Brain (tissue), 1 donor: ENCODE measurements around a stretch of chr10.

DNA sequence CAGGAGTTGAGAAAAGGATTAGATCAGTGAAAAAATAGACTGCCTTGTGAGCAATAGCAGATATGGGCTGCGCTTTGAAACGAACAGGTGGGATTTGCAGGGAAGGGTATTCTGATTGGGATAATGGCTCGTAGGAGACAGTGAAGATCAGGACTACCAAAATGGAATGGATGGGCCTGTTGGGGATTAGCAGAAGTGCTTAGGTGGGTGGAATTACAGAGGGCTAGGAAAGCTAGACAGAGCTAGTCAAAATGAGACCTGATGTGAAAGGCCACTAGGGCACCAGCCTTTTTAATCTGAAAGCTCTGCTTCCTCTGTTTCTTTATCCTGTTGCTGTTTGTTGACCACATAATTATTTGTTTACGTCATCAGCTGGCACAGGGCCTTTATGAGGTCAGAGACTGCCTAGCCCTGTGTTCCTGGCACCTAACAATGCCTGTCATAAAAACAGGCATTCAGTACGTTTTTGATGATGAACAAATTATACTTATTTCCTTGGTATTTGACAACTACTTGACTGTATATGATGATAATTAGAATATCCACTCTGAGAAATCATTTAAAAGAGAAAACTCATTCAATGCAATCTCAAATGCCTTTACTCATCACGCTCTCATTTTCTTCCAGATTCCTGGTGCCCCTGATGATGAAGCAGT, 25.9 kb downstream of the RBM17 start:
- RRBS, result no CpG with 5 or more reads among the region's 6 CpGs

- RRBS, result 2% methylated on average over 13 of the region's 65 CpGs
These were observed 55.7 kb downstream of the RBM17 start for GRCh38 chr10:6144336-6145038.

DNA sequence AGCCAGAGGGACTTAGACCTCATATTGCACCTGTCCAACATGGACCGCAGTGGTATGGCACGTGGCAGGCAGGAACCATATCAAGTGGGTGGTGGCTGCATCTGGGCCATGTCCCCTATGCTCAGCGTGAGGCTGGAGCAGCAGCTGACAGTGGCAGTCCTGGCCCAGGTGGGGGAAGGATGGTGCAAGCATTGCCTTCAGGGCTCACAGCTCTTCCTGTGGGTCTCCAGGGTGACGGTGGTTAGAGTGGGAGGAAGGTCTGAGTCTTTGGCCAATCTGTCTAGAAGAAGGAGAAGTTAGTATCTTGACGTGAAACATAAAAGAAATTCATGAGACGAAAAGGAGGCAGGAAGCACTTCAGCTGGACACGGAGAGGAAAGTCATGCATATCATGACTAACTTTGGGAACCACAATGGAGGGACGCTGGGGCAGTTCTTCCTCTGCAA, 54.4 kb upstream of the PFKFB3 start:
- RRBS, result no CpG with 5 or more reads among the region's 8 CpGs

DNA sequence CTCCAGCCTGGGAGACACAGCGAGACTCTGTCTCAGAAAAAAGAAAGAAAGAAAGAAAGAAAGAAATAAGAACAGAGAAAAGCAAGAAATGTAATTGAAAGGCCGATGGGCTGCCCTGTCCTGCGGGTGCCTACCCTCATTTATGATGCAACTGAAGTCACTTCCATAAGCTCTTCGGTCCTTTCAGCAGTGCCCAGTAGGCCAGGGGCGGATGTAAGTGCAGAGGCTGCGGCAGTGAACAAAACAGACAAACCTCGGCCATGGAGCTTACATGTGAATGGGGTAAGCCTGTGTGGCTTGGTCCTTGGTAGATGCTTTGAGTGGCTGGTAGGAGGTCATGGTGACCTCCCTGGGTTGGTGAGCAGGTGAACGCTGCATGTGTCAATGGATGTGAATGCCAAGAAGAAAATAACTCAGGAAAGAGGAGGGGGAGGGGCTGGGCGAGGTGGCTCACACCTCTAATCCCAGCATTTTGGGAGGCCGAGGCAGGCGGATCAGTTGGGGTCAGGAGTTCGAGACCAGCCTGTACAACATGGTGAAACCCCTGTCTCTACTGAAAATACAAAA, 49.5 kb upstream of the PFKFB3 start:
- RRBS, result no CpG with 5 or more reads among the region's 12 CpGs

GRCh38 chr10:6163334-6163495, 39.5 kb upstream of the PFKFB3 start:
- RRBS, result no CpG with 5 or more reads among the region's 3 CpGs

GRCh38 chr10:6382793-6383393, 180.2 kb downstream of the PFKFB3 start:
- RRBS, result no CpG with 5 or more reads among the region's 7 CpGs

GRCh38 chr10:6428042-6428423, 152.0 kb downstream of the PRKCQ start:
- RRBS, result 99% methylated on average over 3 of the region's 8 CpGs

- RRBS, result no CpG with 5 or more reads among the region's 4 CpGs
These were observed 22.0 kb downstream of the PRKCQ start for GRCh38 chr10:6557970-6558640.

DNA sequence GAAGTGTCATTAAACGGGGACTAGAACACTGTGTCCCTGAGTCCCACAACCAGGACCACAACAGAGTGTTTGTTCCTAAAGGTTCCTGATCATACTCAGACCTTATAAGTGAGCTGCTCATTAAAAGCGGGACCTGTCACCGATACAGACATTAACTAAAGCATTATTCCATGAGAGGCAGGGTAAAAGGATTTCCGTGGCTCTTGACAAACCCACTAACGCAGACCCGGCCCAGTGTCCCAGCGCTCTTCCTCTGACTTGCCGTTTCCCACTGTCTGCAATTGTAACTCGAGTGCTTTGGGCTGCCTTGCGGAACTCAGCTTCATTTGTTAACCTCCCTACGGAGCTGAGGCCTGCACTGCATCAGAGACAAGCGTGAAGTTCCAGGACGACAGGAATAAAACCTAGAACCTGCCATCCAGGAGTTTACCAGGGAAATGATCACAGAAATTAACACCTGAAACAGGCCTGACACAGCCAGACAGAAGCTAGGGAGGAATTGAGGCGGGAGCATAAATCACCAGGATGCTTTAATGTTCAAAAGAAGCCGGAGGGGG, 76.3 kb downstream of the SFMBT2 start:
- RRBS, result no CpG with 5 or more reads among the region's 15 CpGs

GRCh38 chr10:7381580-7382032, 29.2 kb downstream of the SFMBT2 start:
- RRBS, result no CpG with 5 or more reads among the region's 3 CpGs

DNA sequence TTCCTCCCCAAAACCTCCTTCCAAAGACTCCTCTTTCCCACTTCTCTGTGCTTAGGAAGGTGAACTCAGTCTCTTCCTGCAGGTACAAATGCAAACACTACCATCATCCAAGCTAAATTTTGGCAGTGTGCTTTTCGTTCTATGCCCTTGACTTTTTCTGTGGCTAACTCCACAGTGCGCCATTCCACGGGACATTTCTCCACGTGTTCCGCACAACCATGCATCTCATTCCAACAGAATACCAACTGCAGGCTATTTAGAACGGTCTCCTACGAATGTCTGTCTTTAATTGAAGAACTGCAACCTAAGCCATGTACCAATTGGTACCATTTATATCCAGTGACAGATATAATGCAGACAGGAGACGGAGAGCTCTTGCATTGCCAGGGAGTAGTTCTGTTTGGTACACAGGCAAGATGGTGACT, 9.2 kb downstream of the SFMBT2 start:
- RRBS, result no CpG with 5 or more reads among the region's 8 CpGs

DNA sequence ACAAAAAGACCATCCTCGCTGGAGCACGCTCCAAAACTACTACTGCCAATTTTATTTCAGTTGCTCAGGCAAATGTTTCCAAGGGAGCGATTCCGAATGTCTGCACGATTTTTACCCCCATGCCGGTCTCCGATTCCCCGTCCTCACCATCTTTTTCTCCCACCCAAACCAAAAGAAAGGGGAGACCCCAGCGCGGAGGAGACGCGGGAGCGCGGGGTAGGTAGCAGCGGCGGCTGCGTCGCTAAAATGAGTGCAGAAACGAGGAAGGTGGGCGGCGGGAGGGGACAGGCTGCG, 694 bp downstream of the SFMBT2 start:
- RRBS, result no CpG with 5 or more reads among the region's 22 CpGs

DNA sequence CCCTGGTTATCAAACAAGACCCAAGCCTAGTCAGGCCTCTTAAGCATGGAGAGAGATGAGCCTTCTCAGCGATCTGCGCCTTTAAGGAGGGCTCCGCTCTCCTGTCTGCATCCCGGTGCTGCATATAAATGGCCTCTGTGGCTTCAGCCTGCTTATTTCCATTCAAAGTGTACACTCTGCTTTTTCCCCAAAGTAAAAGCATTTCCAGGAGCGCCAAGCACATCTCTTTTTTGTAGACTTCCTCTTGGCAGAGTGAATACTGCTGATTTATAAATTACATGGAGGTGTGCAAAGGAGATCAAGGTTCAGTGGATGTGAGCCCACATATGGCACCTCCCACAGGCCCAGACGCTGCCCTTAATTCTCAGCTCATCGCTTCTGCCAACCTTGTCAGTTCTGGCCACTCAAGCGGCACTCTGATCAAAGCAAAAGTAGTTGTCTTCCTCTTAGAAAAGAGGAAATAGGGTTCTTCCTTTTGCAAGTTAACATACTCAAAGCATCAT, 70.0 kb upstream of the SFMBT2 start:
- RRBS, result no CpG with 5 or more reads among the region's 8 CpGs

- RRBS, result no CpG with 5 or more reads among the region's 3 CpGs
These were observed 9.1 kb upstream of the TAF3 start for GRCh38 chr10:7808979-7809782.

DNA sequence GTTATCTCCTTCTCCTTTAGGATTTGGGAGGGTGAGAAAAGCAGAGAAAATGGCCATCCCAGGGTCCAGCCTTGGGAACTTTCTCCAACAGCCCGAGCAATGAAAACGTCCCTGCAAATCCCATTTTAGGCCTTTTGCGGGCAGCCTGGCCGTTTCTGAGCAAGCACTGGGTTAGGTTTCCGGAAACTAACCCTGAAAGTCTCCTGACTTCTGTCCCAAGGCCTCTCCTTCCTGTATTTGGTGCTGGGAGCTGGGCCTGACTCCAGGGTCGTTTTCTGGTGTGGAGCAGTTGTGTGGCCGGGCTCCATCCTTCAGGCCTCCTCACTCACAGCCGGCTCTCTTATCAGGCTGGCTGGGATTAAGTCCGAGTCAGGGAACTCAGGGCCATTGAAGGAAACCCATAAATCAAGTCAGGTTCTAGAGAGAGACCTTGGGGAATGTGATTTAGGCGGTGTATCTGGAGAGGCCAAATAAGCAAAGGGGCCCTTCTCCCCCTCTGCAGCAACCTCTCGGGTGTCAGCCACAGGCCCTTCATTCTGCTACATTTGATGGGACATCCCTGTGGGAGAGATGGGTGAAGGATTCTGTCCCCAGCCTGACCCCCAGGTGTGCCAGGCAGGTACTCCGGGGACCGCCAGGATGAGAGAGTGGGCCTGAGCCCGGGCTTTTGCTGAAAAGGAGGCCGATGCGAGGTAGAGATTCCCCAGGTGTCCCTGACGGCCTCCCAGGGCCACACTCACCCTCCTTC, 3.2 kb downstream of the GATA3 start:
- RRBS, result no CpG with 5 or more reads among the region's 17 CpGs

GRCh38 chr10:8160160-8160501, 105.6 kb downstream of the GATA3 start:
- RRBS, result no CpG with 5 or more reads among the region's 5 CpGs

GRCh38 chr10:8331034-8331935, 276.8 kb downstream of the GATA3 start:
- RRBS, result no CpG with 5 or more reads among the region's 24 CpGs

DNA sequence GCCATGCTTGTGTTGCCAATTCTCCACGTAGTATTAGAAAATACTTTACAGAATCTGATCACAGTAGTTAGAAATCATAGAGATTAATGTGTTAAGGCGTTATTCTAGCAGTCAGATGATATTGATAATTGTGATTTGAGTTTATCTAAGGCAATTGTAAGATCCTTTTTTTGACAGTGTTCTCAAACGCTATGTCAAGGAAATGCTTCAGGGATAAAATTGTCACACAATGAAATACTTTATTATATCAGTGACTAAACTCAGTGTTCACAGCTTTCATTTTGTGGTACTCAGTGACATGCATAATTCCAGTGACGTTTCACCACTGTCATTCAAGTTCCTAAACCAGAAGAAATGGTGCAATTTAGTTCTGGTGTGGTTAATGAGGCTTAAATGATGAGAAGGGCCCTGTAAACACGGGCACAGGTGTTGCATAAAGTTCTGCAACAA, 1246.9 kb downstream of the GATA3 start:
- RRBS, result no CpG with 5 or more reads among the region's 5 CpGs

- RRBS, result no CpG with 5 or more reads among the region's 25 CpGs
These were observed 366.9 kb upstream of the CELF2 start for GRCh38 chr10:10650758-10651185.

DNA sequence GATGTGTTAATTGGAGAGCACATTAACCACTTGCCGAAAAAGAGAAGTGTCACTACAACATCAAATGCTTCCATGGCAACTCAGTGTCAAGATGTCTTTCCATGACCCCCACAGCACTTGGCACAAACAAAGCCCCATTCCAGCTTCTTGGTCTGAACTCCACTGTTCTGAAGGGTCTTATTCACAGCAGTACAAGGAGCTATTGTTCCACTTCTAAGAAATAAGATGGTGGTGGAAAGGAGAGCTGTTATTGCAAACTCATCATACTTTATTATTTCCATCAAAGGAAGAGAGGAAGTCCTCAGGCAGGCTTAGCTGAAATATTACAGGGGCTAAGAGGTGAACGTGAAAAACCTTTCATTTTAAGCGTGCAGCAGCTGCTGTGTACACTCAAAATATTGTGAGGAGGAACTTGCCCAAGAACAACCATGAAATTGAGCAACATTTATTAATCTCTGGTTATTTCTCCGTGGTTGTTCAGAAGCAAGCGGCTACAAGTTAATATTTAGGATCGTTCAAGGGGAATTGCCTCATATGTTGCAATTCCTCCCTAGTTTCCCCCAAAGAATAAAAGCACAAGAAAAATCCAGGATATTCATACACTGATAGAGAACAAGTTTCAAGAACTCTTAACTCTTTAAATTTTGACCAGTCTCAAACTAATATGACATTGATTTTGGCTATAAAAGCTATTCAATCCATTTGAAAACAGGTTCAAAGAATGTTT, 354.7 kb upstream of the CELF2 start:
- RRBS, result no CpG with 5 or more reads among the region's 6 CpGs